Mononuclear cell (primary cell): Measurements from ENCODE around the genes RNF187, CCSAP and ACTA1.

DNA sequence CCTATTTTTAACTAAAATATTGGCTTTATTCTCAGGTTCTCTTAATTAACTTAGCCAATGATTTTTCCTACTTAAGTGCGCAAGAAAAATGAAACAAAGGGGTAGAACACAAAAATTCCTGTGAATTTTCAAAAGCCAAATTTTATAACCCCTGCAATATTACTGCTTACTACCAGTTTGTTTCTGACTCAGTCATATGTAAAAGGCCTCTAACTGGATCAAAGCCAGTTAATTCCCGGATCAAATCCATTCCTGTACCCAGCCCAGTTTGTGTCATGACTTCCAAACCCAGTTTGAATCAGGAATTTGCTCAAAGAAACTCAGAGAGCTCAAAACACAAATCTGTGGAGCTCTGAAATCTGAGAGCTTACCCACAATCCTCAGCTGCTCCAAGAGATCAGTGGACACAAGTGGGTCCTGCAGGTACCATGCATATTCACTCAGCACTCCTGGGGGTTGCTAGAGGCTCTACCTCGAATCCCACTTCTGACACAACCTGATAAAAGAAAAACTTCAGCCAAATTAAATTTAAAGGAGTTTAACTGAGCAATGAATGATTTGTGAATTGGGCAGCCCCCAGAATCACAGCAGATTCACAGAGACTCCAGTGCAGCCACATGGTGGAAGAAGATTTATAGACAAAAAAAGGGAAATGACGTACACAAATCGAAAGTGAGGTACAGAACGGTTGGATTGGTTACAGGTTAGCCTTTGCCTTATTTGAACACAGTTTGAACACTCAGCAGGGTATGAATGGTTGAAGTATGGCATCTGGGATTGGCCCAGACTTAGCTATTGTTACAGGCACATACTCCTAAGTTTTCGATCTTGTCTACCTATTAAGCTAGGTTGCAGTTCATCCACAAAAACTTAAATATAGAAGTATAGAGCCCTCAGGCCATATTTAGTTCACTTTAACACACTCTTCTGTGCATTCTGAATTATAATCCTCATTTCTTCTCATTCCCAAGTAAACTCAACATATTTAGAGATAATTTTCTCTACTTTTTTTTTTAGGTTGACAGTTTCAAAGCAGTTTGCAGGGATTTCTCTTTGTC, 11.9 kb upstream of the MRPL55 start:
- RRBS: no CpG with 5 or more reads among the region's 7 CpGs

DNA sequence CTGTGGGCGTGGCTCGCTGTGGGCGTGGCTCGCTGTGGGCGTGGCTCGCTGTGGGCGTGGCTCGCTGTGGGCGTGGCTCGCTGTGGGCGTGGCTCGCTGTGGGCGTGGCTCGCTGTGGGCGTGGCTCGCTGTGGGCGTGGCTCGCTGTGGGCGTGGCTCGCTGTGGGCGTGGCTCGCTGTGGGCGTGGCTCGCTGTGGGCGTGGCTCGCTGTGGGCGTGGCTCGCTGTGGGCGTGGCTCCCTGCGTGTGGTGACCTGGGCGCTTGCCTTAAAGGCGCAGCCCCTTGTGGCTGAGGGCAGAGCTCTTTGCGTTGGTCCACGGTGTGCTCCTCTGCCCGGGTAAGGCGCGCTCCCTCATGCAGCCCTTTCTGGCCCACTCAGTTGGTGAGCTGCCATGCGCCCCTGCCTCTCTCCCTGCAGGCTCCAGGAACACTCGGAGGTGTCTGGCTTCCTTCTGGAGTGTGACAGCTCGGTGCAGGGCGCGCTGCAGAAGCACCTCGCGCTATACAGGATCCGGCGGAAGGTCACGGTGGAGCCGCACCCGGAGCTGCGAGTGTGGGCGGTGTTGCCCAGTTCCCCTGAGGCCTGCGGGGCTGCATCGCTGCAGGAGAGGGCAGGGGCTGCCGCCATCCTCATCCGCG, 8.8 kb downstream of the IBA57 start:
- RRBS: no CpG with 5 or more reads among the region's 56 CpGs

- RRBS: no CpG with 5 or more reads among the region's 10 CpGs
These were observed 16.2 kb upstream of the OBSCN start for GRCh38 chr1:228191621-228192152.

DNA sequence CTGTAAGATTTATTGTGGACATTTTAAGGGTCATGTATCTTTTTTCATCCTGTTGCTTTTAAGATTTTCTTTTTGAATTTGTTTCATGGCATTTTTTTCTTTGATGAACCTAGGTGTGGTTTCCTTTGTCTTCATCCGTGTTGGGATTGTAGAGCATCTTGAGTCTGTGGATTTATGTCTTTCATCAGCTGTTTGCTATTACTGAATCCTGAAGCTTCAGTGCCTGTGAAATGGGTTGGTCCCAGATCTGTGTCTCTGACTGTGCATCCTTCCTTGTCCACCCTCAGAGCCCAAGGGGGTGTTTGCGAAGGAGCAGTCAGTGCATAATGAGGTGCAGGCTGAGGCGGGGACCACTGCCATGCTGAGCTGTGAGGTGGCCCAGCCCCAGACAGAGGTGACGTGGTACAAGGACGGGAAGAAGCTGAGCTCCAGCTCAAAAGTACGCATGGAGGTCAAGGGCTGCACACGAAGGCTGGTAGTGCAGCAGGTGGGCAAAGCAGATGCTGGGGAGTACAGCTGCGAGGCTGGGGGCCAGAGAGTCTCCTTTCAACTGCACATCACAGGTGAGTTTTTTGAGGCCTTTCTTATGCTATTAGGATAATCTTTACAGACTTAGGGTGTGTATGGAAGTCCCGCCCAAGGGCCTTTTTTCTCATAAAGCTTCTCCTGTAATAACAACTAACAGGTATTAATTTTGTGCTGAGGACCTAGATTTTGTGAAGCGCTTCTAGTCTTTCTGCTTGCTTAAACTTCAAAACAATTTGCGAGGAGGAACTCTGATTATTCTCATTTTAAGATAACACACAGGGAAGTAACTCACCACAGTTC, 37.5 kb downstream of the OBSCN start:
- RRBS: no CpG with 5 or more reads among the region's 11 CpGs

DNA sequence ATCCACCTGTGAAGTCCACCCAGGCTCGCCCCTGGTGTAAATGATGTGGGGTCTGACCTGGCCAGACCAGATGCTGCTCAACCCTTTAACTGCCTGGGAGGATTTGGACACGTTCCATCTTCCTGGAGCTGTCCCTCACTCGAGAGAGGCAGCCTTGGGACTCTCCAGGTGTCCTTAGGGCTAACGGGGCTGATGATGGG, 3.7 kb upstream of the H3-4 start:
- RRBS: no CpG with 5 or more reads among the region's 4 CpGs

DNA sequence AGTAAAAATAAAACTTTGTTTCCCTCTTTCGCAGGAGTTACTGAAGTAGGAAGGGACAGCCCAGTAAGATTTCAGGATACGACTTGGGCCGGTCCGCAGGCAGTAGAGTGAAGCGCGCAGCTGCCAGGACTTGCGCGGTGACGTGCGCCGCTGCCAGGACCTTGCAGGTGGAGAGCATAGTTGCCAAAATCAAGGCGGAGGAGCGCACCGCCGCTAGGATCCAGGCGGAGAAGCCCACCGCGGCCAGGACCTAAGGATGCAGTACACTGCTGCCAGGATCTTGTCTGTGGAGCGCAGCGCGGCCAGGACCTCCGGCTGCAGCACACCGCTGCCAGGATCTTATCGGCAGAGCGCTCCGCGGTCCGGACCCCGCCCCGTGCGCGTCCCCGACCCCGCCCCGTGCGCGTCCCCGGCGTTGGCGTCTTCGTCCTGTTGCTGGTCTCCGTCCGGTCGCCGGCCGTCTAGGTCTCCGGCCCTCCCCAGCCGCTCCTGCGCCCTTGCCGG, at the start of gene RNF187:
Gene RNF187 (plus strand): TSS at position 415 of the 504 bp plus-strand sequence.
- RRBS: 2% methylated on average over 23 of the region's 50 CpGs

GRCh38 chr1:228722200-228722805, 13.0 kb upstream of the RHOU start:
- RRBS: no CpG with 5 or more reads among the region's 10 CpGs

DNA sequence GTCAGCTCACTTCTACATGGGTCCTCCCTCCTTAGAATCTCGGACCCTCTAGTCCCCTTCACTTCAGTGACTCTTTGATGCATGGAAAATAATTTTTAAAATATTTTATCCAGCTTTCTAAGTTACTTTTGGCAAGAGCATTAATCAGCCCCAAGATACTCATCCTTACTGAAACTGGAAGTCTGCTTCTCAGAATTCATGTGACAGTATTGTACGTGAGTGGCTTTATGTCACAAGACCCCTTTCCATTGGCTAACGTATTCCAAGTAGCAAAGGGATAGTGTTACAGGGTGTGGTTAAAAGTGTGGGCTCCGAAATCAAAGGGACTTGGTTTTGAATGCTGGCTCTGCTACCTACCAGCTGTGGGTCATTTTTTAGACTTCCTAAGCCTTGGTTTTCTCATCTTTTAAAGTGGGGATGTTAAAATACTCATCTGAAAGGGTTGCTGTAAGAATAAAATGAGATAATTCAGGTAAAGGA, 91.7 kb downstream of the RHOU start:
- RRBS: no CpG with 5 or more reads among the region's 4 CpGs

- RRBS: no CpG with 5 or more reads among the region's 5 CpGs
These were observed 185.2 kb downstream of the RHOU start for GRCh38 chr1:228920422-228920877.

- RRBS: no CpG with 5 or more reads among the region's 2 CpGs
These were observed 167.9 kb upstream of the RAB4A start for GRCh38 chr1:229102960-229103526.

DNA sequence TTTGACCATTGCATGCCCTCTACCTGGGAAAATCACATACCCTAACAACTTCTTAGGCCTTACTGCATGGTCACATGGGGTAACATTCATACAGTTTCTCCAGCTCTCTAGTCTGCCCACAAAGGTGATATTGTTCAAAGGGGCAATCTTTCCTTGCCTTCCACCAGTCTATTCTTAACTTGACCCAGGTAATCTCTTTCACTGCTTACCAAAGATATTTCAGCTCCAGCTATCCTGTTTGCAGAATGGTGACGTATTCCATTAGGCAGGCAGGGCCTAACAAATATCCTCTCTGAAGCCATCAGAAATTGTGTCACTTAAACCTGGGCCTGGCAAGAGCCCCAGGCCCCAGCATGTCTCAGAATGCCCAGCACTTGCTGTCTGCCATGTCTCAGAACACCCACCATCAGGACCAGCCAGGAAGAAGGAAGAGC, 157.8 kb upstream of the RAB4A start:
- RRBS: no CpG with 5 or more reads among the region's 1 CpG

DNA sequence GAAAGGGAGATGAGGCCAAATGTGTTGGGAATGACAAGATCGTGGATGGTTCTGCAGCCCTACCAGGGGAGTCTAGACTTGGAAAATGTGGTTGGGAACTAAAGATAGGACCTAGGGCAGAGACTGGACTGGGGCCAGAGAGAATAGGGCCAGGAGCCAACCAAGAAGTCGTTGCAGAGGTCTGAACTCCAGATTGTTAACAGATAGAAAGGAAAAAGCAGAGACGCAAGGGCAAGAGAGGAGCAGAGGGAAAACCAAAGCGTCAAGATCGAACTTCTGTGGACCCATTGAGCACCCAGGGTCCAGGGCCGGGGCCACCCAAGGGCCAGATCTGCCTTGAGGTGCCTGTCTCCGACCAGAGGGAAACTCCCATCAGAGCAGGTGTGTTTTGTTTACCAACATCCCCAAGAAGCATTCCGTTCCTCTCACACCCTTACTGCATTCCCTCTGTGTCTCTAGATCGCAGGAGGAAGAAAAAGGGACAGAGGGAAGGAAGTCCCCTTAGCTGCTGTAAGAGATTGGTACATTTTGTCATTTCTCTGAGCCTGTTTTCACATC, 106.1 kb upstream of the RAB4A start:
- RRBS: no CpG with 5 or more reads among the region's 9 CpGs

GRCh38 chr1:229209510-229210407, 61.2 kb upstream of the RAB4A start:
- RRBS: no CpG with 5 or more reads among the region's 10 CpGs

- RRBS: no CpG with 5 or more reads among the region's 12 CpGs
These were observed 45.7 kb upstream of the RAB4A start for GRCh38 chr1:229225153-229225747.

- RRBS: no CpG with 5 or more reads among the region's 14 CpGs
These were observed 40.5 kb upstream of the RAB4A start for GRCh38 chr1:229230242-229231027.

DNA sequence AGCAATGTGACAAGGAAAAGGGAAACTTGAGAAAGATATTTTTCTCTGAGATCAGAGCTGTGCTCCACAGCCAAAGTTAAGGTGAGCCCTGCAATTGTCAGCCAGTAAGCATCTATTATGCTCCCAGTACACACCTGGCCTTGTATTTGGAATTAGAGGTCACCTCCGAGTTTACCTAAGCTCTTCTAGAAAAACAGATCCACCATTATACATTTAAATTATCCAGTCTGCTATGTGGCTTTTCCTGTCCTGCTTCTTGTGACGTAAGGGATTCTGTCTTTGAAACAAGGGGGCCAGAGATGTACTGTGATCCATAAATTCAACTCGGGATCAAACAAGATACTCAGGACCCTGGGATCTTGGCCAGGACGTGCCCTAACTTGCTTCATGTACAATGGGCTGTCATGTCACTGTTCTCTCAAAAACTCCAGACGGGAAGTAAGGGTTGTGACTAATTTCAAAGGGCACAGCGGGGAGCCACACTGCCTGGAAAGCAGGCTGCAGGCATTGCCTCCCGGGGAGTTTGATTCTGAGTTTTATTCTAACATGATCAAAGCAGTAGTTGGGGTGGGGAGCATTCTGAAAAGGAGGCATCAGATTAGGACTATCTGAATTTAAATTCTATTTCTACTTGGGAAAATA, 39.6 kb upstream of the RAB4A start:
- RRBS: no CpG with 5 or more reads among the region's 7 CpGs

DNA sequence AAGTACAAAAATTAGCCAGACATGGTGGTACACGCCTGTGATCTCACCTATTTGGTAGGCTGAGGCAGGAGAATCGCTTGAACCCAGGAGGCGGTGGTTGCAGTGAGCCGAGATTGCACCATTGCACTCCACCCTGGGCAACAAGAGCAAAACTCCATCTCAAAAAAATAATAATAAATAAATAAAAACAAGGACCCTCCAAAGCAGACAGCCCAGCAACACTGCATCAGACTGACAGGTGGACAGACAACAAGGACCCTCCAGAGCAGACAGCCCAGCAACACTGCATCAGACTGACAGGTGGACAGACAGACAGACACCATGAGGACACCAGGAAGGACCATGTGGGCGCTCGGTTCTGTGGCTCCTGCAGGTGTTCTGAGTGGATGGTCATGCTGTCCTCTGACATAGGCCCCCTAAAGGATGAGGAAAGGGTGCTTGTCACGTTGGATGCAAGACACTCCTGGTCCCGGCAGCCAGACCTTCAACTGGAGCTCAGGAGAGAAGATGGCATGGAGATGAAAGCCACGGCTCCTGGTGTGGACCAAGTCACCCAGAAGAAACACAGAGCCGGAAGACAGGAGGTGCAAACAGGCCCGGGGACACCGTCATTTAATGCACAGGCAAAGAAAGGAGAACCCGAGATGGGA, 12.9 kb downstream of the CCSAP start:
- RRBS: 97% methylated on average over 2 of the region's 13 CpGs

DNA sequence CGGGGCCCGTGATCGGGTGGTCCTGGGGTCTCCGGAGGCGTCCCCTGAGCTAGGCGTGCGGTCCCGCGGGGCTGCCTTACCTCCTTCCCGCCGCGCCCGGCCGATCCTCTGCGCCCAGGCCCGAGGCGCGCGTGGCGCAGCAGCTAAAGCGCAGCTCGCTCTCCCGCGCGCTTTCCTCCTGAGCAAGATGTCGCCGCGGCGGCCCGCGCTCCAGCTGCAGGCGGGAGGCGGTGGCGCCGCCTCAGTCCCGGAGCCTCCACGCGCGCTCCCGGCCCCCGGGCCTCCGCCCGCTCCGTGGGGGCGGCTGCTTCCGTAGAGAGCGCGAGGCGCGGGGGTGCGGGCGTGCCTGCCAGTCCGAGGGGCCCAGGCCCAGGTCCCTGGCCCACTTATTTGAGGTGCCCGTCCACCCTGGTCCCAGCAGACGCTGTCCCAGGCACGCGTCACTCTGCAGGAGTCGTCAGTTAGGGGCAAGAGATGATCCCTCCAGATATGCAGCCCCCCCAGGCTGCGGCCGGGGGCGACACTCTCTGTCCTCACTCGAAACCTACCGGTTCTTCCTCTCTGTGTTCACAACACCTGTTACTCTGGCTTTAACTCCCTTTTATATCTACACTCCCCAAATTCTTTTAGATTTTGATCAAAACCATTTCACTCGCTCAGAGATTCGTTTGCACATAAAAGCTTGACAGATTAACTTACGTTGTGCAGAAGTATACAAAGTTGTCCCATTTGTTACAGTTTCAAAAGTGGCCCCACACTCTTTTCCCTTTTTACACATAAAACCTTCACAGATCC, at the start of gene CCSAP:
Gene CCSAP (minus strand): TSS at position 216 of the 795 bp plus-strand sequence.
- RRBS: 2% methylated on average over 24 of the region's 66 CpGs

- RRBS: 89% methylated on average over 3 of the region's 8 CpGs
These were observed 21.8 kb downstream of the ACTA1 start for GRCh38 chr1:229412043-229412500.

GRCh38 chr1:229433878-229435081, at the start of gene ACTA1:
TSS of gene ACTA1 (minus strand) at chr1:229434094.
- RRBS: 9% methylated on average over 29 of the region's 83 CpGs